ENCODE measurements around the genes DNAJC8 and EPB41.

DNA sequence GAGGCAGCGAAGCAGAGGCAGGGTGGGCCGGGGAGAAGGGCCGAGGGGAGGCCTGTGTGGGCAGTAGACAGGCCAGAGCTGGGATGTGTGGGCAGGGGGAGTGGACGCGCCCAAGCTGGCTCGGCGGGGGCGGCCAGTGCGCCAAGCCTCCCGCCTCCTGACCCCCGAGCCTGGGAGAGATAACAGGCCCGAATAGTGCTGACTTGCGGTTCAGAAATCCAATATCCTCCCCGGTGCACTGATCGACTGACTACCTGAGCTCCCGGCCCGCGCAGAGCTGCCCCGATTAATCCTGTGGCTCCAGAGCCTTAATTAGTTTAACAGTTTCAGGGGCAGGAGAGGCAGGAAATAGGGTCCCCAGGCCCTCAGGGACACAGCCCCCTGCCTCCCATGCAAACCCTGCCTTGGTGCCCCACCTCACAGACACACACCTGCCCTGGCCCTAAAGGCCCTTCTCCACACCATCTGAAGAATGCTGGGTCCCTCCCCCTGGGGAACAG lies 41.8 kb downstream of the AHDC1 start:
- PRO-cap, 2 experiments, result no peak in any of the 2 experiments

DNA sequence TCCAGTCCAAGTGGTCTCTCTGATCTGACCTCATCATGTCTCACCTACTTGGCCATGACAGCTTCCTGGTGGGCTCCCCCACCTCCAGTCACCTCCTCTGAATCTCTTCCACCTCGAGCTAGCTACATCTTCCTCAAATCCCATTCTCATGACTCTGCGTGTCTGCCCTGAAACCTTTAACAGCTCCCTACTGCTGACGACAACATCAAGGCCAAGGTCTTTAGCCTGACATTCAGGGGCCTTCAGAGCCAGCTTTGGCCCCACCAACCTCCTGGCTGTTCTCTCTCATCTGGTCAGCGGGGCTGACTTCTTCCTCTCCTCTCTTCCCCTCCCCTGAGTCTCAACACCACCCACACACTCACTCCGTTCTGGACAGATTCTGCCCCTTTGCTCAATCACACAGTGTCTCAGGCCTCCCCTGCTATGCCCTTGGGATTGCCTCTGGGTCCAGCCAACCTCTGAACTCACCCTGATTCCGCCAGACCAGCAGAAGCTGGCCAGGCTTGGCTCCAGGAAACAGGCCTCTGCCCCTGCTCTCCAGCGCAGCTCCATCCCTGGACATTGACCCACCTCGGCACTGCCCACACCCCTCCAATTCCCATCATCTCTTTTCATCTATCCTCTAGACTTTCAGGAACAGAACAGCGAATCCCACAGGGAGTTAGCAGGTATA lies 22.2 kb downstream of the AHDC1 start:
- PRO-cap, 2 experiments, result no peak in any of the 2 experiments

GRCh38 chr1:27613016-27613386 lies 9.1 kb upstream of the AHDC1 start:
- PRO-cap, 2 experiments, result no peak in any of the 2 experiments

DNA sequence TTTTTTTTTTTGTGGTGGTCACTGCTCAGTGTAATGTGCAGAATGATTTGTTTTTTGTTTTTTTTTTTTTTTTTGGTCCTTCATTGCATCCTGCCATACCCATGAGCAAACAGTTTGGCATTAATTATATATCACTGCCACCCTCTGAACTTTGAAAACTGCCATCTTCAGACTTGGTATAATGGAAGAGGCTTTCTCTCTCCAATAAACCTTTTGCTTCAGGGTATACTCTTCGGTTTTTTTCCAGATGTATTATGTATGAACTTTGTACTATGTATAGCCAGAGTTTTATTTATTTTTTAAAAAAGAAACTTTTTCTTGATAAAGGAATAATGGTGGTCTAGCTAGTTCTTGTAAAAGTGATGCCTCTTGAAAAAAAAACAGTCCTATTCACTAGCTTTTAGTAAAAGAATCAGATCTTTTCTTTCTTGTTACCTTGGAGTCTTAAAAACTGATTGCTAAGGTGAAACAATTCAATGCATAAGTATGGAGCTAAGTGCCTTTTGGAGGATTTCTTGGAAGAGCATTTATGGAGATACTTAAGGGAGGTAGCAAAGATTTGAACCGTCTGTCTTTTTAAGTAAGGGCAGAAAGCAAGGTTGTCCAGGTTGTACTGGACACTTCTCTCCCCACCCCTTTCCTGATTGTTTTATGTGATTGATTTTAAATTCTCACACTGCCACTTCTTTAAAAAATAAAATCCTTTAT lies 12.0 kb upstream of the STX12 start:
- PRO-cap, 2 experiments, result no peak in any of the 2 experiments

- PRO-cap, 2 experiments, result peak in 1 of 2 experiments; most common minus-strand start chr1:27773904 (in 1)
Observed at GRCh38 chr1:27773476-27774608, 823 bp downstream of the STX12 start.

- PRO-cap, 2 experiments, result no peak in any of the 2 experiments
Observed at GRCh38 chr1:27876127-27876649, 3.8 kb downstream of the THEMIS2 start.

DNA sequence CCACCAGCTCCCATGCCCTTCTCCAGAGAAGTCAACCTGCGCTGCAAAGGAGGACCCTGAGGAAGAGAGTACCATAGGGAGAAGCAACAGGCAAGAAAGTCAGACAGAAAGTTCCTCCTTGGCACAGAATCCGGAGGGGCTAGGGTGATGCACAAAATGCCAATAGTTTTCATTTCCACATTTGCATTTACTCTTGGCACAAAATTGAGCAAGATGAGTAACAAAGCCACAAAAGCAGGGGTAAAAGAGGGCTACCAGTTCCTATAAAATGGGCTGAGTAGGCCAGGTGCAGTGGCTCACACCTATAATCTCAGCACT lies 15.3 kb downstream of the THEMIS2 start:
- PRO-cap, 2 experiments, result no peak in any of the 2 experiments

- PRO-cap, 2 experiments, result peak in 2 of 2 experiments; most common minus-strand start chr1:28233026 (in 2)
Observed at GRCh38 chr1:28232244-28233460, at the start of gene DNAJC8. Gene DNAJC8 (minus strand): TSS chr1:28233029.

DNA sequence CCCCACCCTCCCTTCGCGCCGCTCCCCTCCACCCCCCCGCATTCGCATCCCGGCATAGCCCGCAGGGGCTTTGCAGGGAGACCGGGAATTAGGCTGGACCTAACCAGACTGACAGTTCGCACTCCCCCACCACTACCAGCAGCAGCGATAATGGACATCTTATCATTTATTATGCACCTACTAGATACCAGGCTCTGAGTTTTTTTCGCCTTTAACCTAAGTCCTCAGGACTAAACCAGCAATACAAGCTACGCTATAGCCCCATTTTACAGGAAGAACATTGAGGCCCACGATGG lies 1.3 kb downstream of the SESN2 start:
- PRO-cap, 2 experiments, result no peak in any of the 2 experiments

GRCh38 chr1:28510143-28511350 lies 4.7 kb downstream of the RCC1 start:
- PRO-cap, 2 experiments, result peak in 1 of 2 experiments; most common plus-strand start chr1:28510422 (in 1)

DNA sequence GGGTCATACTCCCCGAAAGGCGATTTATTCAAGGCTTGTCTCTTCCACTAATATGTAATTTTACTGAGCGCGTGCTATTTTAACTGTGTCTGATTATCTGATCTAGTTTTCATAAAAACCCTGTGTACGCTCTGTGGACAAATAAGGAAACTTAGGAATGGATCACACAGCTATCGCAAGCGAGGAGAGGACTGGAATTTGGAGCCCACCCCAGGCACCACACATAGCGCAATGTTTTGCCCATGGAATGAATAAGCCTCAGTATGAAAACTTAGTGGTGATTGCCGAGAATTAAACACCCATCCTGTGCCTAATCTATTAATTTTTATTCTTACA lies 9.8 kb upstream of the RAB42 start:
- PRO-cap, 2 experiments, result no peak in any of the 2 experiments

GRCh38 chr1:28631333-28631612 lies 11.6 kb downstream of the TAF12 start:
- PRO-cap, 2 experiments, result no peak in any of the 2 experiments

DNA sequence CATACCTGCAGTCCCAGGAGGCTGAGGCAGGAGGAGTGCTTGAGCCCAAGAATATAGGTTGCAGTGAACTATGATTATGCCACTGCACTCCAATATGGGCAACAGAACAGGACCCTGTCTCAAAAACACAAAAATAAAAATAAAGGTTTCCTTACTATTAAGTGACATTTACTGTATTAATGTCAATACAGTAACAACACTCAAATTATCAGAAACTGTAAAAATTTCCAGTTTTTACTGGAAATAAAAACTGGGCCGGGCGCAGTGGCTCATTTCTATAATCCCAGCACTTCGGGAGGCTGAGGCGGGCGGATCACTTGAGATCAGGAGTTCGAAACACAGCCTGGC lies 1.9 kb downstream of the TAF12 start:
- PRO-cap, 2 experiments, result no peak in any of the 2 experiments

- PRO-cap, 2 experiments, result no peak in any of the 2 experiments
Observed at GRCh38 chr1:28748271-28748811, 11.6 kb downstream of the YTHDF2 start.

DNA sequence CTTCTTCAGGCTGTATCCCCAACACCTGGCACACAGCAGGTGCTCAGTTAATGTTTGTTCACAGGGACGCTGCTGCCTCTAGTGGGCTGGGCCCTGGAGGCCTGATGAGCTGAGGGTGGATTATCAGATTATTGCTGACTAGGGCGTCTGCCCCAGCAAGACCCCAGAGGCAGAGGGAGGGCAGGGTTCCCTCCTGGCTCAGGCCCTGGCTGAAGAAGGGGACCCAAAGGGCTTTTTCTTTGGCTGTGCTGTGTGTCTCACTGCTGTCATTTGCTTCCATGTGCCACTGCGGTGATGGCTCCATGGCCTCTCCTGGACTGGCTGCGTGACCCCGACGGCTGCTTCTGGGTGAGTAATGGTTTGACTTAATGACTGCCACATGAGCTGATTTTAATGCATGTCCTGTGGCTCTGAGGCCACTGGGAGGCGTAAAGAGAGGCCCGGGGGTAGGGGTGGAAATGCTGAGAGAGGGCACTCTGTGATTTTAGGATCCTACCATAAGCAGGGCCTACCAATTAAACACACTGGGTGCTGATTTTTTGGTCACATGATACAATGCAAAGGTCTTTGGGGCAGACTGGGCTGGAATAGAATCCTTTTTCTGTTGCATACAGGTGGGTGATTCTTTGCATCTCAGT lies 20.8 kb upstream of the EPB41 start:
- PRO-cap, 2 experiments, result no peak in any of the 2 experiments

DNA sequence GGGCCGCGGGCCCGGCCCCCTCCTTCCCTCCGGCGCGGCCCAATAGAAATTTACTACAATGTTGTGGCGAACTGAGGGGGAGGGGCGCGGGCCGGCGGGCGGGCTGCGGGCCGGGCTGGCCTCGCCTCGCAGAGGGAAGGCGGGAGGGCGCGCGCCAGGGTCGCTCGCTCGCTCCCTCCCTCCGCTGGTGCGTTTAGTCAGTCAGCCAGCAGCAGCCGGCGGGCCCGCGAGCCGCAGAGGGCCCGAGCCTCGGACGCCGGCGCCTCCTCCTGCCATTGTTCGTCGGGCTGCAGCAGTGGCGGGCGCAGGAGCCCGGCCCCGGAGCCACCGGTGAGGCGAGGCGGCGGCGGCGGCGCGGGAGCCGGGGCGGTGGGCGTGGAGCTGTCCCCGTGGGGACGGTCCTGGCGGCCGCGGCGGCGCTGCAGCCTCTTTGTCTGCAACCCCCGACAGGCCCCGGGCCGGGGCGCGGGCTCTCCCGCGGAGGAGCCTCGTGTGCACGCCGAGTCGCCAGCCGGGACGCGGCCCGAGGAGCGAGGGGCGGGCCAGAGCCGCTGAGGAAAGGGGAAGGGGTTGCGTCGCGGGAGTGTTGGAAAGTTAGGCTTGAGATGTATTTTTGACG lies at the start of gene EPB41:
EPB41 (plus strand) TSS at position 131 of the 619 bp plus-strand sequence.
- PRO-cap, 2 experiments, result peak in 2 of 2 experiments; most common plus-strand start position 131 of the sequence (in 2)

GRCh38 chr1:29120939-29121740 lies 2.6 kb downstream of the TMEM200B start:
- PRO-cap, 2 experiments, result no peak in any of the 2 experiments

DNA sequence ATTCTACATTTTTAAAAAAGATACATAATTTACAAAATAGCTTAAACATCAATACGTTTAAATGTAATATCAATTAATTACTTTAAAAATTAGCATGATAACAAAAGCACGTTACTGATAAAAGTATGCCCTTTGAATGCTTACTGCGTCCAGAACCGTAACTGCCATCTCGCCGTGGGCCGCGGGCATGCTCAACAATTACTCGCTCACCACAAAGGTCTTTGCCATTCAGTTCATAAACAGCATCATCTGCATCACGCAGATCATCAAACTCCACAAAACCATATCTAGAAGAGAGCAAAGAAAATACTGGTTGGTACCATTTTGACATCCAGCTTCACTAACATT lies 21.5 kb downstream of the SRSF4 start:
- PRO-cap, 2 experiments, result no peak in any of the 2 experiments

DNA sequence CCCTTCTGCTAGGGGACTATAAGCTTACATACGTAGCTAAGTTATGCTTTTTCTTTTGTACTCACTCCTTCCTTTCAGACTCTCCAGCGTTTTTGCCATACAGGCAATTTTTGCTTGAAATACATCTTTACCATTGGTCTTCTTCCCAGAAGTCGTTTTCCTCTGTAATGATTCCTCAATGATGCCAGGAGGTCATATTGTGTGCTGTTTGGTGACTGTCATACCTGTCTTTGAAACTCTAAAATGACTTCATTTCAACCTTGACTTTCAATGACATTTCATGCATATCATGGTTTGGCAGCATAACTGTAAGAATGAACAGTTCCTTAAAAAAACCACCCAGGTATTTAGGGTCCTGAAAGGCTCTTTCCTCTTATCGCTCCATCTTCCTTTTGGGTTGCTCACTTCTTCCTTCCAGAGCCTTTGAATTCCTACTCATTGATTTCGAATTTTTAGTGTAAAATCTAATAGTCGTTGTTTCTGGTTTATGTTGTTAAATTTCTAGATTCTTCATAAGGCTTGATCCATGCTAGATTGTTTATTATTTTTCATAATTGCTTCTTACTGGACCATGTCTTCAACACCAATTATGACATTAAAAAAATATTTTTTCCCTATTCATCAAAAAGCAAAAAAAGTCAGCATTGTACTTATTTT lies 2.9 kb downstream of the SRSF4 start:
- PRO-cap, 2 experiments, result no peak in any of the 2 experiments

- PRO-cap, 2 experiments, result no peak in any of the 2 experiments
Observed at GRCh38 chr1:29991062-29991730, 732.2 kb downstream of the MATN1 start.

All from psoas muscle (tissue), 2 donors.